Measurements from ENCODE around the genes TBC1D22B and KCNK5.

GRCh38 chr6:37058040-37058360, 52.5 kb downstream of the FGD2 start:
- PRO-cap = unidirectional peak, plus-strand start at chr6:37058289

DNA sequence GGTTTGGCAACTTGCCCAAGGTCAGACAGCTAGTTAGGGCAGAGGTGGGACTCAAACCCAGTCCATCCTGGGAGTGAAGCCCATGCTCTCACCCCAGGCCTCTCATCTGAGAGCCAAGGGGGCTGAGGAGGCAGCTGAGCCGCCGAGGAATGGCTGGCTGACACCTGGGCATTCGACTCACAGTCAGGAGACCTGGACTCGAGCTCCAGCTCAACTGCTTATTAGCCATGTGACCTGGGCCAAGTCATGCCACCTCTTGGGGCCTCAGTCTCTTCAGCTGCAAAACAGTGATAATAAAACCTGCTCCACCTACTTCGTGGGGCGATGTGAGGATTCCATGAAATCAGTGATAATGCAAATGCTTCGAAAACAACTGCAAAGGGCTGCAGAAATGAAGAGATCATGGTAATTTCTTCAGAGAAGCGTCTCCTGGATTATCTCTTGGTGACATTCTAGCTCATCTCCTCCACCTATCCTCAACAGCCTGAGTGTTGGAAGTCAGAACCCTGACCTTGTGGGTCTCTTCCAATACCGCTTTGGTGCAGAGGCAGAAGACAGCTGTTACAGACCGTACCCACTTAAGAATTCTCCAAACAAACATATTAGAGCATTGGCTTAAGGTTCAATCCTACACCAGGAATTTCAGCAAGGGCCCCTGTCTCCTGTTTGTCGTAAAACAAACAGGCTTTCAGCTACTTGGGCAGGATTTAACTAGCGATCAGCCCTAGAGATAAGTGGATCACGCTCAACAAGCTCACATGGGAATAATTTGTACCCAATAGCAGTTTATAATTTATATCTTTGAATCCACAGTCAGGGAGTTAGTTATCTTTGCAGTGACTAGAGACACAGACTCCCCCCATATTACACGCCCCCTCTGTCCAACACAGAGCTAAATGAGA, 60.0 kb upstream of the PIM1 start:
- PRO-cap = no peak

- PRO-cap = bidirectional peak, plus-strand start at chr6:37172465, minus-strand start at chr6:37172193
Measured at GRCh38 chr6:37172332-37172805, 2.4 kb downstream of the PIM1 start.

GRCh38 chr6:37176382-37177128, 6.6 kb downstream of the PIM1 start:
- PRO-cap = no peak

DNA sequence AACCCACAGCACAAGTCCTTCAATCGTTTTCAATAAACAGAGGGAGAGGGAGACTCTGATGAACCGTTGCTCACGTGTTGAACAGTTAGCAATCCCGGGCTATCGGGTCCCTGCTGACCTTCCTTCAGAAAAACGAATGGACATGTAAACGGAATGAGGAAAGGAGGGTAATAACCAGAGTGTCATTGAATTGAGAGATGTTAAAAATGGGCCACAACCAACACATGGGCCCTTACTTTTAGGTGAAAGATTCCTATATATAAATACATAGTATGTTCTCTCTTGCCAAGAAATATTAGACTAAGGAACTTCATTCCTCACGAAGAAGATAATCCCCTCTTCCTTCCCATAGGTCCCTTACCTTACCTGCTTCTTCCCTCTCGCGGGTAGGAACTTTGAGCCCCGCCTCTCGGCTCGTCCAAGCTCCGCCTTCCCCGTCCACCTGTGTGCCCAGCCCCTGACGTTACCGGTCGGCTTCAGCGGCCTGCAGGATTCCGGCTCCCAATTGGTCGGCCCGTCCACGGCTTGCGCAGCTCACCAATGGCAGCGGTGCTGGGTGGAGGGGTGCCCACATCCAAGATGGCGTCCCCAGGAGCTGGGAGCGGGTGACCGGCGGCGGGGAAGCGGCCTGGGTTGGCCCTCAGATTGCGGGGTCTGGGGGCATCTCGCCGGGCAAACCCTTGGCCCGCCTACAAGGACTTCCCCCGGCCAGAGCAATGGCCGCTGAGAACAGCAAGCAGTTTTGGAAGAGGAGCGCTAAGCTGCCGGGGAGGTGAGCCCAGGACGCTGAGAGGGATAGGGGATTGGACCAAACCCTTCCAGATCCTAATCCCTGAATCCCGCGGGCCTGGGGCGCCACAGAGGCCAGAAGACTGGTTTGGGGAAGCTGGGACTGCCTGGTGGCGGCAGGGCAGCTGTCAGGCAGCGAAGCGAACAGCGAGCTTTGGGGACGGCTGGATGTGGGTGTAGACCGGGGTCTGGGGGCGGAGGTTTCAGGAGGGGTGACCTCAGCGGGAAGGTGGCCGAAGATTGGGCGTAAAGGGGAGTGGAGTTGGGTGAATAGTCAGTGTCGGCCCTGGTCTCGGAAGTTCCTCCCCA, at the start of gene TBC1D22B:
TBC1D22B (plus strand) TSS at position 571 of the 1,098 bp plus-strand sequence.
- PRO-cap = bidirectional peak, plus-strand start at position 591 of the sequence, minus-strand start at position 382 of the sequence; bidirectional peak, plus-strand start at position 1,066 of the sequence, minus-strand start at position 959 of the sequence

GRCh38 chr6:37446195-37446565, 13.2 kb downstream of the CMTR1 start:
- PRO-cap = no peak

DNA sequence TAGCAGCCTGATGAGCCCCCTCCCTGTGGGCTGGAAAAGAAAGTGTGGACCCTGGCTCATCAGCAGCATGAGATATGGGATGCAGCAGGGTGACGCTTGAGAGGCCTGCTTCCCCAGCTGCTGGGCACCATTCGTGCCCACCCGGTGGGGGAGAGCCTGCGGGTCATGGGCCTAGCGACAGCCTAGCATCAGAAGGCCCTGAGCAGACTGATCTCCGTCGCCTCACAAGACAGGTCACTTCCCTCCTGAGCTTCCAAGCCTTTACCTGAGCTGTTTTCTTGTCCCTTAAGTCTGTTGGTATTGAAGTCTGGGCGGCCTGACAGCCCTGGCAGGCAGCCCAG, 16.1 kb upstream of the CCDC167 start:
- PRO-cap = no peak

- PRO-cap = no peak
Measured at GRCh38 chr6:37698677-37698926, 919 bp upstream of the MDGA1 start.

DNA sequence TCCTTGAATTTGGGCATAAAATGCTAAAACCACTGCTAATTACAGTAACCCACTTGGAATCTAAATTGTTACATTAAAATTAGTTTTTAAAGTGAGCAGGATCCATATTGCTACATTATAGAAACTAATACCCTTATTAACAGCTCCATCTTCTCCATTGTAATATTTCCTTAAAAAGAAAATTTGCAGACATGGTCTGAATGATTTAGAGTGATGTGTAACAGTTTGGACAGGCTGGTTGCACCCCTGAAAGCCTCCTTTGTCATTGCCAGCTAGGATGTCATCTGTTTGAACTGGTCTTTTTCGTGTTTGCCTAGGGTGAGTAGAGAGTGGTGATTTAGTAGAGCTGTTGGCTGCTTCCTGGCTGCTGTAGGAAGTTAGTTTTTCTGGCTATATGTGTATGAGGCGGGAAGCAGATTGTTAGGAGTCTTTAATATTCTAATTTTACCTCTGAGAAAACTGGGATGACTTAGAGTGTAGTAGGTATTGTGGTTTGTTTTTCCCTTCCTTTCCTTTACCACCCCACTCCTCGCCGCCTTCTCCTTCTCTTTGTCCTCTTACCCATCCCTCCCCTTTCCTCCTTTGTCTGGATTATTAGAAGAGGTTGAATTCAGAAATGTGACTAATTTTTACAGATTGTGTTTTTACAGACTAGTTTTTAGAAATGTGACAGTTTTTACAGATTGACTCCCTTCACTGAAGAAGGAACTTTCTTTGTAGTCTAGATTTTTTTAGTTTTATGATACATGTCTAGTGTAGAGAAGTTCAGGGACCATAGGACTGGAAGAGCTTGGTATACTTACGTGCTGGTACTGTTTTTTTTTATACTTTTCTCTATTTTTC, 101.3 kb downstream of the ZFAND3 start:
- PRO-cap = no peak

DNA sequence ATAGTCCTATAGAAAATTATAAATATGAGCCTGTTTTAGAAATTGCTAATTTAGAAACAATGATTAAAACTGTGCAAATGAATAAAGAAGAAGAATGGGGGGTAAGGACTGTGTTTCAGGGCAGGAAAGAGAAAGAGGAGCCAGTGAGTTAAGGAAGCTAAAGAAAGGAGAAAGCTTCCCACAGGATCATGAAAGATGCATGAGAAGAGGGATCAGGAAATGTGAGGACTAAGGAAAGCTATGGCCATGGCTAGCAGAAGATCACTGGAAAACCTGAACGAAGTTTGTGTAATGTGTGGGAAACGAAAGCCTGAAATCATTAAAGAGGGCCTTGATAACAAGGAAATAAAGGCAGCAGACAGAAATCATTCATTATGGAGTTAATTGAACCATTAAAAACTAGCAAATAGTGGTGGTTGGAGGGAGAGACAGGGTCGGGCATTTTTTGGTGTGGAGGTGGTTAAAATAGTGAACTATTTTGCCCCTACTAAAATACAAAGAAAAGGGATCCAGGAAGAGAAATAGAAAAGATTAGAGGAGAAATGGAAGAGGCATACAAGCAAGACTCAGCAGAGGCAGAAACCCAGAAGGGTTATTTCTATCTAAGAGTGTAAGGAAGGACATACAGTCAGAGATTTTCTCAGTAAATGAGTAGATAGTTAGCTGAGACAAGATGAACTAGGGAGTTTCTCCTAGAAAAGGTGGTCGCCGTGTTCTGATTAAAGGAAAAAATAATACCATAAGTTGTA, 274.1 kb downstream of the ZFAND3 start:
- PRO-cap = no peak

- PRO-cap = no peak
Measured at GRCh38 chr6:38138205-38139166, 319.0 kb downstream of the ZFAND3 start.

DNA sequence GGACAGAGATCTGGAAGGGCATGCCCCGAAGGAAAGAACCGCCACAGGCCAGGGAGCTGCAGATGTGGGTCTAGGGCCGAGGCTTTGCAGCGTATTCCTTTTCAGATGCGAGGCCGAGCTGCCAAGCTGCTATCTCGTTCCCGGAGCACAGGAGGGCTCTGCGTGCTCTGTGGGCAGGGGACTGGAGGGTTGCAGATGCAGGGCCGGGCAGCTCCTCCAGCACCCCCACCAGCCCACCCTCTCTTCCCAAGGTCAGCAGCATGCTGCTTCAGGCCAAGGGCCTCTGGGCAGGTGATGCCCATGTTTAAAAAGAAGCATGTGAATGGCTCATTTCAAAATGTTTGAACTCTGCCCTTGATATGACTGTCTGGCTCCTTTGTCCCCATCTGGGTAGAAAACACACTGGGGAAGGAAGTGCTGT, 353.2 kb downstream of the ZFAND3 start:
- PRO-cap = no peak

DNA sequence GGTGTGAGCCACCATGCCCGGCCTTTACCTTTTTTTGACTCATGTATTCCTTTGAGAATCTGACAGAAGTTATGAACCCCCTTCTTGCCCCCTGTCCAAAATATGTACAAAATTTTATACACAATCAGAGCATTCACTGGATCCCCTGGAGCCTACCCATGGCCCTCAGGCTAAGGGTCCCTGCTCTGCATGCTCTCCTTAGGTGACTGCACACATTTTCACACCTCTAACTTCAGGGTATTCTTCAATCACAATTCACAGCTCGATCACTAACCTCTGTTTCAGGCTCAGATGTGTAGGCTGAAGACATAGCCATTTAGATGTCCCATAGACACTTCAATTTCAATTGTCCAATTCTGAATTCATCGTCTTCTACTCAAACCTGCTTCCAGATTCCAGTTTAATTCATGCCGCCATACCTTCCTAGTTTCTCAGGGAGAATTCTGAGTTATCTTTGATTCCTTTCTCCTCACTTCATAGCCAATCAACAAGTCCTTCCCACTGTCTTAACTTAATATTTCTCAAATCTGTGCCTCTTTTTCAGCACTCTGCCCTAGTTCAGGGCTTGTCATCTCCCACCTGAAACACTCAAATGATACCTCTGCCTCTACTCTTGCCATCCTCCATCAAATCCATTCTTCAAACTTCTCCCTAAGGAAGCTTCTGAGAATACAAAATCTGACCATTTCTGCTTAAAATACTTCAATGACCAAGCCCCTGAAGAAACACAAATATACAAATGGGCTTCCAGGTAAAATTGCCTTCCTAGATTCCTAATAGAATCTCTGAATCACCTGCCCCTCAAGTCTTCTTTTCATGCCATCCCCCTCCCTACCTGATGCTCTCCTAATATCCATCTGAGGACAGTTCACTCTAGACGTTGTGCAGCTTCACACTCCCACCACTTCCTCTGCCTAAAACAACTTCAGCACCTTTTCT, 270.9 kb downstream of the BTBD9 start:
- PRO-cap = no peak

DNA sequence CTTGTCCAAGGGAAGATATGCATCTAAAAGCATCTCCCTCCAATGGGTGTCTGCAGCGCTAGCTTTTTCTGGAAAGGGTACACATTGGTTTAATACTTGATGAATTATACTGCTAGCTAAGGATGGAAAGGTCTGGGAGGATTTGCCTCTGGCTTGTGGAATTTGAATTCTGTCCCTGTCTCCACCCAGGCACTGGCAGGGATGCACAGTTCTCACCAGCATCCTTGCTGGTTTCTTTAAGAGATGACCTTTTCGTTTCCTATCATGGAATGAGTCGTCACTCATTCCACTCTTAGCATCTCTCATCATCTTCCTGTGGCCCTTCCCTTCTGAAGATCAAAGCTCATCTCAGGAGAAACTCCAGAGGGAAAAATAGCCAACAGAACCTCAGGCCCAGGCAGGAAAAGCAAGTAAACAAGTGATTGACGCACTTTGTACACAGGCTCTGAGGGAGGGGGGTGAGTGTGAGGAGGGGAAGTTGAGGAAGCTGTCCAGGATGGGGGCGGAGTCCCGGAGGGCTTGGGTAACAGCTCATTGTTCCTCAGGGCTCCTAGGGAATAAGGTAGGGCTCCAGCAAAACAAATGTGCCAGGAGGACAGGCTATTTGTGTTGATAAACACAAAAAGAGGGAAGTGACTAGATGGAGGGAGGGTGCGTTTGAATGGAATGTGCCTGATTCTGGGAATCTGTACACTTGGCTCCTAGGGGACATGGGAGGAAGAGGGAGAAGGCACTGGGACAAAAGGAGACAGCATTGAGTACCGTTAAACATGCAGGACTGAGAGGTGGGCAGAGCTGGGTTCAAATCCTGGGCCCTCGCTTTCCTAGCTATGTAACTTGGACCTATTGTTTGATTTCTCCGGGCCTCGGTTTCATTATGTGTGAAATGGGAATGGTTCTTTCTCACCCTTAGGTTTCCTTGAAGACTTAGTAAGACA, 25.8 kb upstream of the SAYSD1 start:
- PRO-cap = no peak

GRCh38 chr6:39190780-39191728, 38.2 kb downstream of the KCNK5 start:
- PRO-cap = no peak

GRCh38 chr6:39209231-39210093, 19.8 kb downstream of the KCNK5 start:
- PRO-cap = no peak

DNA sequence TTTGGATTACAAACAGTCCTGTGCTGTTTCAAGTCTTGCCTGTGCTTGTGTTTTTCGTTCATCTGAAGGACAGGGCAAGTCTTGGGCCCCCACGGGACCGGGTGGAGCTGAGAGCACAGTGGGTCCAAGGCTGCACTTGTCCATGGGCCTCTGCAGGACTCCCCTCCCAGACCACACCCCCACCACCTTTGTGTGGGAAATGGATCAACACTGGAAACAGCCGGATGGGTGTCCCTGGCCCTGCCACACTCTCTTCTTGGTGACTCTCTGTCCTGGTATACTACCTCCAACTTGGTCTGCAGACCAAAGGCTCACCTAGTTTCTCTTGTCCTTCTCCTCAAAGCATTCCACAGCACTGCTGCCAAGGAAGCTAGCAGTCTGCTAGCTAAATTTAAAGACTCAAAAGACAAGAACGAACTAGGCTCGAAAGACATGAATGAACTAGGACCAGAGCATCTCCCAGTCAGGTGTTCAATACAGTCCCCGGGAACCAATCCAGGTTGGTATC, 16.7 kb downstream of the KCNK5 start:
- PRO-cap = no peak

GRCh38 chr6:39221595-39222787, 7.3 kb downstream of the KCNK5 start:
- PRO-cap = no peak

DNA sequence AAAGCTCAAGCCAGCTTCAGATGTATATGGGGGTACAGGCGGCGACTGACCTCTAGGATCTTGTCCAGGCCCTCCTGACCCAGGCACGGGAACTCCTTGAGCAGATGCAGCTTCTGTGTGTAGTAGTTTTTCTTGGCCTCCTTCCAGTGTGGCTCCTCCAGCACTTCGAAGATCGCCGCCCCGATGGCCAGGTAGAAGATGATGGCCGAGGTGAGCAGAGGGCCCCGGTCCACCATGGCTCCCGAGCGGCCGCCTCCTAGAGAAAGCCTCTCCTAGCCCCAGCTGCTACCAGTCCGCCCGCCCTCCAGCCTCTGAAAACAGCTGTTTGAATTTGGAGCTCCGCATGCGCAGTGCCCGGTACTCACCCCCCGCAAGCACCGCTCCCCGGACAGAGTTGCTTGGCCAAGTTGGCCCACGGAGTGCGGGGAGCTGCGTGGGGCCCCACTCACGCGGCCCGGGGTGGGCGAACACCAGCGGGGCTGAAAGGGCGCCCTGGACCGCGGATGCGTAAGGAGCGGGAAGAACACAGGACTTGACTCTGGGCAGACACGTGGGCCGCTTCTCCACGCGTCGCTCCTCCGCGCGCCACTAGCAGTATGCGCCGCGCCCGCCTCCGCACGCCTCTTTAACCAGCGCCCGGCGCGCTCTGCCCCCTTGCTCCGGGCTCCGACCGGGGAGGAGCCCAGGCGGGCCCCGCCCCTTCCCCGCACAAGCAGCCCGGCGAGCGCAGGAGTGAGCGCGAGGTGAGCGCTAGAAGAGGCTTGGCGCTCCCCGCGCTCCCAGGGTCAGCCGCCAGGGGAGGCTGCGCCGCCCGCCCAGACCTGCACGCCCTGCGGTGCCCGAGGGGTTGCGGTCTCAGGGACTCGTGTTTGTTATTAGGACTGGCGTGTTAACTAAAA, at the start of gene KCNK5:
KCNK5 (minus strand) TSS at position 600 of the 899 bp plus-strand sequence.
- PRO-cap = bidirectional peak, plus-strand start at position 399 of the sequence, minus-strand start at position 313 of the sequence; bidirectional peak, plus-strand start at position 729 of the sequence, minus-strand start at position 627 of the sequence

- PRO-cap = no peak
Measured at GRCh38 chr6:39791878-39792087, 393 bp upstream of the DAAM2 start.

All from rectum (tissue), 1 donor.